Camera-type eye (tissue), 1 donor: ENCODE measurements around the genes CST11, CST3, APMAP, PYGB and DEFB123.

DNA sequence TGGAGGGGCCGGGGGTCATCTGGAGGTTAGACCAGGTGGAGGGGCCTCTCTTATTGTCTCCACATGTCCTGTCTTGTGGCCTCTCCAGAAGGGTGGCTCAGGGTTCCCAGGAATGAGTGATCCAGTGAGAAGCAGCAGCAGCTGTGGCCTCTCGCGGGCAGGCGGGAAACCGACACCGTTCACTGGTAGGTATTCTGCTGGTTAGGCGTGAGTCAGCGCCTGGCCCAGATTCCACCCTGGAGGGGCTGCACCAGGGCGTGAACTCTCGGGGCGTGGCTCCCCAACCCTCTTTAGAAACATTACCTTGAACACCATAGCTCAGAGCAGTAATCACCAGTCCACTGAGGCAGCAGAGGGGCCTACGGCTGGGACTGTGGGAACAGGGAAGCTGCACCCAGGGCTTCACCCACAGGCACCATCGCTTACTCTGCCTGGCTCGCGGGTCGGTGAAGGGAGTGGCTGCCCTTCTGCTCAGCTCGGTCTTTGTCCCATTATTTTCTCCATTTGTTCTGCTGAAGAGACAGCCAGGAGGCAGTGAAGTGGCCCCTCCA lies 50.8 kb upstream of the CD93 start:
- RAMPAGE, long total RNA, result no peak

DNA sequence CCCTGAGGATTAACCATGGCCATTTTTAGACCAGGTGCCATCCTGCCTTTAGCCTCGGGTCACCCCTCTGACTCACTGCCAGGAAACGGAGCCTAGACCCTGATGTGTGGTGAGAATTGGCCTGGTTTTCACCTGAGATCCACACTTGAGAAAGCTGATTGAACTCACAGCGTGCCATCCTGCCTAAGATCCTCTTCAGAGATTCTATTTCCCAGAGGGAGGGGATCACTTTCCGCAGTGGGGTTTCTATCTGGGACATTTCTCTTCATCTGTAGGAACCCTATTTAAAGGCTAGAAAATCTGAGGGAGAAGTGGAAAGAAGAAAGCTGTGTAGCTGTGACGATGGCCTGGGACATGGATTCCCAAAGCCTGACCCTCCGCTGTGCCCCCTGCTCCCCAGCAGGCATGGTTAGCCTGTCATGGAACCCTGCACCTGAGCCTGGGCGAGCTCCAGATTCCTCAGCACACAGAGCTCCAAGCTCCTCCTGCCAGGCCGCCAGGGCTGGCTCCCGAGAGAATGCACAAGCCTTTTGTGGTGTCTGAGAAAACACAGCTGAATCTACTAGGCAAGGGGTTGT lies 64.0 kb upstream of the CD93 start:
- RAMPAGE, long total RNA, result no peak

- RAMPAGE, long total RNA, result no peak
These were observed 506 bp upstream of the NXT1 start for GRCh38 chr20:23349869-23350701.

- RAMPAGE, long total RNA, result no peak
These were observed 3.4 kb upstream of the CSTL1 start for GRCh38 chr20:23435908-23436609.

- RAMPAGE, long total RNA, result no peak
These were observed at the start of gene CST11 for GRCh38 chr20:23452759-23452929. TSS of gene CST11 (minus strand) at chr20:23452876.

- RAMPAGE, long total RNA, result no peak
These were observed 12.2 kb downstream of the CST3 start for GRCh38 chr20:23625557-23626013.

GRCh38 chr20:23636998-23638444 lies at the start of gene CST3:
TSS of gene CST3 (minus strand) at chr20:23637955.
- RAMPAGE, long total RNA, result no peak

GRCh38 chr20:23754911-23755583 lies 4.3 kb upstream of the CST1 start:
- RAMPAGE, long total RNA, result no peak

GRCh38 chr20:23902098-23903252 lies 22.9 kb upstream of the CST5 start:
- RAMPAGE, long total RNA, result no peak

DNA sequence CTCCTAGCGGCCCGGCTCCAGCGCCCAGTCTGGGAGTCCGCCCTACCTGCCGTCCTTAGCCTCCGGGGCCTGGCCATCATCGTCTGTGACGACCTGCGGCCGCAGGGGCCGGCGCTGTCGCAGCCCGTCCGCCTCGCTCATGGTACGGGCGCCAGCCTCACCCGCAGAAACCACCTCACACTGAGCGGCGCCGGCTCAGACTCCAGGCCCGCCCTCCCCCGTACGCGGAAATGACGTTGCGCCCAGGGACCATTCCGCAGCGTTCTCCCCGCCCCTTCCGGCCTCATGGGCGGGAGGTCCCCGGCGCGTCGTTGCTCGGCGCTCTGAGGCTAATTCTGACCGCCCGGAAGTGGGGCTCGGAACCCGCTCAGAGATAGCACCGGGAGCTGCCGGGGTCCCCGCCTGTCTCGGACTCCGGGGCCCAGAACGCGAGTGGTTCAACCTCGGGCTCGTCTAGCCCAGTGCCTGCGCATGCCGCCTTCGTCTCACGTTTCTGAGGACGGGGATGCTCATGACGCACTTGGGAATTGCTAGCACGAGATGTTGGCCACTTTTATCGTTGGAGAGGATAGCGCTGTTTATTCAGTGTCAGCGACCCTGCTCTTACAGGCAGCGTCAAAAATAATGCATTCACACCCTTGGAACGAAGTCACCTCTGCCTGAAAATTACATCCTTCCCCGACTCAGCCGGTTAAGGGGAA lies at the start of gene APMAP:
Gene APMAP, minus strand, starts transcription at position 204 of the 701 bp plus-strand sequence.
- RAMPAGE, long total RNA, result no peak

DNA sequence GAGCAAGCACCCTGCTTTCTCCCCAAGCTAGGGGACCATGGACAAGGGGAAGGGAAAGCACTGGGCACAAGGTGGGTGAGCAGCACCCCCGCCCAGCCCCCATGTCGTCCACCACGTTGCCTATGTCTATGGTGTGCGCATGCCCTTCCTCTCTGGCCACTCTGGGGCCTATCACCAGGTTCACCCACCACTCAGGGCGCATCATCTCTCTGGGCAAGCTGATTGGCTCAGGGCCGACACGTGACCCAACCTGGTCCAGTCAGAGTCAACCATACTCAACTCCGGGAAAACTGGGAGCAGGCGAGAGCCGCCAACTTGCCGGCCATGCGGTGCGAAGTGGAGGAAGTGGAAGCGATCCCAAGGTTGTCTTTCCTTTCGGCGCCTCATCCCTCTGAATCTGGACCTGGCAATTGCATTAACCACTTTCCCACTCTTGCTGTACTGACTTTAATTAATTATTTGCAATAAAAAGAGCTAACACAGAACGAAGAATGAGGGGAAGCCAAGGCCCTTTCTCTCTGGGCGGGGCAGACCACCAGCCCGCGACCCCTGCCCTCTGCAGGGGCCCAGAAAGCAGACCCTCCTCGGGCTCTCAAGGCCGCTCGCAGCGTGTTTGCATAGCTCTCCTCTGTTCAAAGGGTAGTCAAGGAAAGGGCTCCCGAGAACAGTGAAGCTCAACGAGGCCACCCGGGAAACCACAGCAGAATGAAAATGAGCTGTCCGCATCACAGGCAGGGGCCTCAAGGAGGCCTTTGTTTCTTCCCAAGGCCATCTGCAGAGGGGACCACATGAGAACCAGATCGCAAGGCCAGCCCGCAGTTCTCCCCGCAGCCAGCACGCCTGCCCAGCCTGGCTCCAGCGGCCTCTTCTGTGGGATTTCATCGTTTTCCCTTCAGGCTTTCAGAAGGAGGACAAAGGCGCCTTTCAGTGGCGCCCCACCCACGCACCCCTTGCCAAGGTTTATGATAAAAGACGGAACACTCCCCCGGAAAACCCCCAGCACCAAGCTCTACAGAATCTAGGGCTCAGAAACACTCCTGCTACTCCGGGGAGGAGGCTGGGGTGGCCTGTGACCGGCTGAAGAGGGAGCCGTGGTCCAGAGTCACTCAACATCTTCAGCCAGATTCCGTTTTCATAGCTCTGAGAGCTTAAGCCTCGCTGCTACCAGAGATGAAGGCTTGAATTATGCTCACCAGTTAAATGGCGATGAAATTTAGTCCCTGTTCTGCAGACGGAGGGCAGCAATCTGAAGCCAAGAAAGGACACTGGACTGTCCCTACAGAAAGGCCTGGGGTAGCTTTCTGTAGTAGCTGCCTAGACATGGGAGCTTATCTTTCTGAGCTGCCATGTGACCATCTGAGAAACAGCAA lies 25.4 kb downstream of the ACSS1 start:
- RAMPAGE, long total RNA, result no peak

- RAMPAGE, long total RNA, result no peak
These were observed 799 bp downstream of the ACSS1 start for GRCh38 chr20:25056959-25057720.

GRCh38 chr20:25058546-25059356 lies 812 bp upstream of the ACSS1 start:
- RAMPAGE, long total RNA, result no peak

GRCh38 chr20:25233042-25233436 lies 14.8 kb upstream of the PYGB start:
- RAMPAGE, long total RNA, result no peak

DNA sequence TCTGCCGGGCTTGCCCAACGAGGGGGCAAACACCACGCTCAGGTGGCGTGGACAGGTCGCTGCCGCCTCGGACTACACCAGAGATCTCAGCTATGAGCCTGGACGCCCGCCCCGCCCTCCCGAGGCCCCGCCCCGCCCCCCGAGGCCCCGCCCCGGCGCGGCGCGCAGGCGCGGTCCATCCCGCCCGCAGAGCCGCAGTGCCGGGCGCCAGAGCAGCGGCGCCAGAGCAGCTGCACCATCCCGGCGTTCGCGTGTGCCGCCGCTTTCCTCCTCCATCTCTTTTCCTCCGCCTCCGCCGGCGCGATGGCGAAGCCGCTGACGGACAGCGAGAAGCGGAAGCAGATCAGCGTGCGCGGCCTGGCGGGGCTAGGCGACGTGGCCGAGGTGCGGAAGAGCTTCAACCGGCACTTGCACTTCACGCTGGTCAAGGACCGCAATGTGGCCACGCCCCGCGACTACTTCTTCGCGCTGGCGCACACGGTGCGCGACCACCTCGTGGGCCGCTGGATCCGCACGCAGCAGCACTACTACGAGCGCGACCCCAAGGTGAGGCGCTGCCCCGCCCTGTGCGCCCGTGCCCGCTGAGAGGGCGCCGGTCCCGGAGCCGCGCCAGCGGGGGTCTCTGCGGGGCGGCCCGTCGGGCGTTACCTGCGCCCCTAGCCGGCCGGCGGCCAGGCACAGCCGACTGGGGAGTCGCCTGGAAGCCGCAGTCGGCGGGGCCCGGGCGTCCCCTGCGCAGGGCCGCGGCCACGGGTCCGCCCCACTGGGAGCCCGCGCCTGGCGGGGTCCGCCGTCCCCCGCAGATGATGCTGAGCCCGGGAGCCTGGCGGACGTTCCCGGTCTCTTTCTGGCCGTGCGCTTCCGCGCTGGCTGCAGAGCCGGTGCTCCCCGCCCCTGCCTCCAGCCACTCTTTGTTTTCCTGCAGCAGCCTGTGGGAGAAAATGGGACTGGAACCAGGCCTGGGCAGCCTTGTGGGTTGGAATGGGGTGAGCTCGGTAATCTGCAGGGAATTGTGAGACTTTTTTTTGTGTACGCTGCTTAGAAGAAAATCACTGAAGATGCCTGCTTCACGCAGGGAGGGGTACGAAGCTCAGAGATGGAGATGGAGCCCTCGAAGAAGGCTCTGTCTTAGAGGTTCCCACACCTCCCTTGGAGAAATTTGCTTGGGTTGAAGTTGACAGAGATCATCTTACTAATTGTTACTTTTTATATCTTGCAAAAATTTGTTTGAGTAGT lies at the start of gene PYGB:
Gene PYGB, plus strand, starts transcription at position 210 of the 1,236 bp plus-strand sequence.
- RAMPAGE, long total RNA, result no peak

GRCh38 chr20:25309278-25309890 lies 61.5 kb downstream of the PYGB start:
- RAMPAGE, long total RNA, result no peak

- RAMPAGE, long total RNA, result no peak
These were observed 6.1 kb downstream of the ABHD12 start for GRCh38 chr20:25384510-25384931.

DNA sequence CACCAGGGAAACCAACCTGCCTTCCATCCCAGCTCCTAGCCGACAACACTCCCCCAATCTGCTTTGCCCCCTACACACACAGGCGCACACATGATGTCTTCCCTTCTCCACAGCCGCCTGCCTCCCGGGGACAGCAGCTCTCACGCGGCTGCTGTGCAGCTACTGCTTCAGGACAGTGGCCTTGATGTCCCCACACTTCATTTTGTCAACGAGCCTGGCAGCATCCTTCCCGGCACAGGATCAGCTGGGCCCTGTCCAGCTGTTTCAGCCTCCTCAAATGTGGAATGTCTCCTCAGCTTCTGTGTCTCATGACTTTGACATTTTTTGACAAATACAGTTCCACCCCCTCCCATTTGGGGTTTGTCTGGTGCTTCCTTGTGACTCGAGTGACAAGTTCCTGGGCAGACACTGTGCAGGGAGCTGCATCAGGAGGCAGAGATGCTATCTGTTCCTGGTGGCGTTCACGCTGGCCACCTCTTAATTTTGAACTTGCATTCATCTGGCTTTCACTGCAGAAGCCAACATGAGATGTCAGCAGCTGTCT lies 57.1 kb downstream of the GINS1 start:
- RAMPAGE, long total RNA, result no peak

GRCh38 chr20:30487272-30487620 lies 770.2 kb upstream of the DEFB115 start:
- RAMPAGE, long total RNA, result no peak

- RAMPAGE, long total RNA, result no peak
These were observed at the start of gene DEFB123 for GRCh38 chr20:31440419-31440858. TSS of gene DEFB123 (plus strand) at chr20:31440632.